ENCODE measurements around a stretch of chr9.

- RRBS, result no CpG with 5 or more reads among the region's 9 CpGs
These were observed 6.5 kb downstream of the TLE1 start for GRCh38 chr9:81682825-81683288.

DNA sequence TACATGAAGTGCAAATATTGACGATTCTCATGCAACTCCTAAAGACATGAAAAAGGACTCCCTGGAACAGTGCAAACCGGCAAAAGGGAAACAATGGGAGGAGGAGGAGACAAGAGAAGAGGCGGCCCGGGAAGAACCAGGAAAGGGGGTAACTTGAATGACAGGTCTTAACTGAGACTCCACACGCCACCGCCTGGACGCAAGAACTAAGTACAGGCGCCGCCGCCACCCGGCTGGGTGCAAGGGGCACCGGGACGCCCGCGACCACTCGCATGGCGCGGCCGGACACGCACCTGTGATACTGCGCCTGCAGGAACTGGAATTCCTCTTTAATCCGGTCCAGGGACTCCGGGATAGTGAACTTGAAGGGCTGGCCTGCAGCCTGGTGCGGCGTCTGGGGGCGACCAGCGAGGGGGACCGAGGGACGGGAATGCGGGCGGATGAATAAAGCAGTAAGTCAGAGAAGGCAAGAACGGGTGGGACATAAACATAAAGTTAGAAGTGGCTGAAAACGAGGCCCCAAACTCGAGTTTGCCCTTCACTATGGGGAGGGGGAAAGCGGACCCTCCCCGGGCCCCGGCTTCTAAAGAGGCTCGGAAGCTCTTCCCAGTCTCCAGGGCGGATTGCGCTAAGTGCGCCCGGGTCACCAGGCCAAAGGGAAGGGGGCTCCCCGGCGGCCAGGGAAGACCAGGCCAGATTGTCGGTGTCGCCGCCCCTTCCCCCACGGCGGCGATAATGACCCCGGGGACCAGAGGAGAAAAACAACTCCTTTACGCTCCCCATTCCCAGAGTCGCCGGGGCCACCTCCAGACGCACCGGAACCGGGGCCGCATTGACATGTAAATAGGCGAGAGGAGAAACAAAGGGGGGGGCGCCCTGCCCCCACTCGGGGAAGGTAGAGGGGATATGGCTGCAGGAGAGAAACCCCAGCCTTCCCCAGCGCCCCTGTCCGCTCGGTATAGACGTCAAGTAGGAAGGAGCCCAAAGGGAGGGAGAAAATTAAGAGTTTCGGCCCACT lies 2.0 kb downstream of the TLE1 start:
- RRBS, result under 1% methylated on average over 24 of the region's 66 CpGs

GRCh38 chr9:81688461-81688781 lies 926 bp downstream of the TLE1 start:
- RRBS, result under 1% methylated on average over 5 of the region's 40 CpGs

- RRBS, result no CpG with 5 or more reads among the region's 9 CpGs
These were observed 31.2 kb upstream of the TLE1 start for GRCh38 chr9:81720447-81721076.

GRCh38 chr9:82558769-82559402 lies 504.1 kb downstream of the RASEF start:
- RRBS, result no CpG with 5 or more reads among the region's 5 CpGs

DNA sequence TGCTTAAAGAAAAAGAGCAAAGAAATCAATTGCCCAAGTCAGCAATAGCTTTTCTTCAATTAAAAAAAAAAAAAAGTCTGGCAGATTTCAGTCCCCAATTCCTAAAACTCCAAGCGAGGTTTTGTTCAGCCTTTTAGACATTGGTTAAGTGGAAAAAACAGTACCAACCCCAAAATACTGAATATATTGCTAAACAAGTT lies 142.6 kb downstream of the FRMD3 start:
- RRBS, result no CpG with 5 or more reads among the region's 1 CpG

- RRBS, result no CpG with 5 or more reads among the region's 8 CpGs
These were observed 68.5 kb downstream of the FRMD3 start for GRCh38 chr9:83469640-83470134.

DNA sequence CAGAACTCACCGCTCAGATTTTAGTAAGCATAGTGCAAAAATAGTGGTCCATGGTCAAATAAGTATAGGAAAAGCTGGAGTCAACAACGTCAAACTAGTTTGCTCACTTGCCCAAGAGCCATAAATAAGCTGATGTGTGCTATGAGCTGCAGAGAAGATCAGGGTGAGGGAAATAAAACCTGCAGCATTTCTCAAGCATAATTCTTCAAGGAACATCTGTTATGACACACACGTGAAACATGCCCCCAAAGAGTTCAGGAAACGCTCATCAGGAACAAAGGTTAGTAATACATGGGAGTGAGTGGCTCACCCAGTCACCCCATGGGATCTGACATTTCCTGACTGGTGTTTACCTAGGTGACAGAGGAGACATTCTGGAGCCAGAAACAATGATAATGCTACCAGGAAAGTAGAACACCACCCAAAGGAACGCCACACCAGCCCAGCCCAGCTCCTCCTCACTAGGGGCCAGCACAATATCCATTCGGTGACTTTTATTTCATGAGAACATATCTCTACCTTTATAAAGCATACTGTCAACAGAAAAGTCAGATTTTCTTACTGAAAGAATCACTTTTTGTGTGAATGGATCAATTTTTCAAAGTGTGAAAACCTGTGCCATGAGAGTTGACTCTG lies 66.0 kb downstream of the FRMD3 start:
- RRBS, result no CpG with 5 or more reads among the region's 6 CpGs

DNA sequence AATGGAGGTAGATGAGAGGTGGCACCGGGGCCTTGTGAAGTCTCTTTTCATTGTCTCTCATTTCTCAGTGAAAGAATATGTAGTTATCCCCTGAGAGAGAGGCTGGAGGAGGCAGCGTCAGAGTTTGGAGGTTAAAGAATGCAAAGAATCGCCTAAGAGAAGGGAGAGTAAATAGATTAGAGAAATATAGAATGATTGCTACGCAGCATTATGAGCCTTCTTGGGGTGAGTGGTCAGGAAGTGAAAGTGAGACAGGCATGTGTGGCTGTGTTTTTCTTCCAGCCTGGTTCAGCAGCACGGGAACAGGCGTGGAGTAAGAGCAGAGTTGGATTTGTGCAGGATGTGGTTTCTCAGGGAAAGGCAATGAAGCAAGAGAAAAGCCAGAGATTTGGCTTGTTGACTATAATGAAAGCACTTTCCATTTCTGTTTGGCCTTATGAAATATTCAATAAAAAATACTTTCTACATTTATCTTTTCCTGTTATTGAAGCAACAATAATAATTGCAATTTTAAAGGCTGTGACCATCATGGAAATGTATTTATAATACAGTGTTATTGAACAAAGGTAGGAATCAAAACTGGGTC lies 34.3 kb upstream of the FRMD3 start:
- RRBS, result no CpG with 5 or more reads among the region's 6 CpGs

DNA sequence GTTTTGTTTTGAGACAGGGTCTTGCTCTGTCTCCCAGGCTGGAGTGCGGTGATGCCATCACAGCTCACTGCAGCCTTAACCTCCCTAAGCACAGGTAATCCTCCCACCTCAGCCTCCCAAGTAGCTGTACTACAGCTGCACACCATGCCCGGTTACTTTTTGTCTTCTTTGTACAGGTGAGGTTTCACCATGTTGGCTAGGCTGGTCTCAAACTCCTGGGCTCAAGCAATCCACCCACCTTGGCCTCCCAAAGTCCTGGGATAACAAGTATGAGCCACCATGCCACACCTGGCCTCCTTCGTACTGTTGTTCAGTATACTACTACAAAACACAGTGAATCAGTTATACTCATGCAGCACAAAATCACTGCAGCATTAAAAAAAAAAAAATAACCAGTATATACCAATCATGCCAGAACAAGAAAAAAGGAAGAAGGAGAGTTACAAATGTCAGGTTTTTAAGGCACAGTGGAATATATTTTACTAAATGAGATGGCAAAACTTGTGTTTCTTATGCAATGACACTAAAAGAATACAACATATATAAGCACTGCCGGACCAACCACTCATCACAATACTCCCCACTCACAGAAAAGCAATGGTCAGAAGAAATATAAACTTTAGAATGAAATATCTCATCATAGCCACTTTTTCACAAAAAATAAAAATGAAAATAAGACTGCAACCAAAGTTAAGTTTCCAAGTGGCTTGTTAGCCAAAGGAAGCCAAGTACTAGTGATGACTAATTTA lies 33.8 kb downstream of the UBQLN1 start:
- RRBS, result no CpG with 5 or more reads among the region's 4 CpGs

- RRBS, result no CpG with 5 or more reads among the region's 3 CpGs
These were observed 20.2 kb downstream of the GKAP1 start for GRCh38 chr9:83797239-83797845.

- RRBS, result no CpG with 5 or more reads among the region's 4 CpGs
These were observed 11.3 kb downstream of the GKAP1 start for GRCh38 chr9:83806293-83806613.

DNA sequence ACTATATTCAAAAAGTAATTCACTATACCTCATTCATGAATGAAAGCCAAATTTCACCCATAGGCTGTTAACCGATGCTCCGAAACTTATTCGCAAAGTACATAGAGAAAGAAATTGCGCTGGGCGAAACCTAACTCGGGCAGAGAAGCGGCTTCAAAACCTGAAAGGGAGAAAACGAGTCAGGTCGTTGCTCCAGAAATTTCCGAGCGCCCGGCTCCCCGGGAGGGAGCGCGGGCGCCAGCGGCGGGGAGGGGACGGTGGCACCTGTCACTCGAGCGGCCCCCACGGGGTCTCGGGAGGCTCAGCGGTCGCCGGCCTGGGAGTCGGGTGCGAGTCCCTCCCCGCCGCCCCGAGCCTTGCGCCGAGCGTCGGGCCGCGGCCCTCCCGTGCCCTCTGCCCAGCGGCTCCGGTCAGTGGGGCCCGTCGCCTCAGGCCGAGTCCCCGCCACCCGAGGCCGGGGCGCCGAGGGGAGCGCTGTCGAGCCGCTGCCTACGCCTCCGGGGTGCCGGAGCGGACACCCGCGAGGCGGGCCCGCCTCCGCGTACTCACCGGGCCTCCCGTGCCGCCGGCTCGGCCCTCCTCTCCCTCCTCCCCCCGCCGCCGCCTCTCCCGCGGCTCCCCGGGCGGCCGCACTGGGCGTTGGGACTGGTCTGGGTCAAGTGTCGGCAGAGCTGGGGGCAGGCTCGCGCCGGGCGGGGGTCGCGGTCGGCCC lies 445 bp downstream of the GKAP1 start:
- RRBS, result under 1% methylated on average over 20 of the region's 83 CpGs

- RRBS, result no CpG with 5 or more reads among the region's 3 CpGs
These were observed 10.7 kb upstream of the C9orf64 start for GRCh38 chr9:83966934-83967989.

GRCh38 chr9:84265891-84266550 lies 74.5 kb downstream of the SLC28A3 start:
- RRBS, result no CpG with 5 or more reads among the region's 7 CpGs

DNA sequence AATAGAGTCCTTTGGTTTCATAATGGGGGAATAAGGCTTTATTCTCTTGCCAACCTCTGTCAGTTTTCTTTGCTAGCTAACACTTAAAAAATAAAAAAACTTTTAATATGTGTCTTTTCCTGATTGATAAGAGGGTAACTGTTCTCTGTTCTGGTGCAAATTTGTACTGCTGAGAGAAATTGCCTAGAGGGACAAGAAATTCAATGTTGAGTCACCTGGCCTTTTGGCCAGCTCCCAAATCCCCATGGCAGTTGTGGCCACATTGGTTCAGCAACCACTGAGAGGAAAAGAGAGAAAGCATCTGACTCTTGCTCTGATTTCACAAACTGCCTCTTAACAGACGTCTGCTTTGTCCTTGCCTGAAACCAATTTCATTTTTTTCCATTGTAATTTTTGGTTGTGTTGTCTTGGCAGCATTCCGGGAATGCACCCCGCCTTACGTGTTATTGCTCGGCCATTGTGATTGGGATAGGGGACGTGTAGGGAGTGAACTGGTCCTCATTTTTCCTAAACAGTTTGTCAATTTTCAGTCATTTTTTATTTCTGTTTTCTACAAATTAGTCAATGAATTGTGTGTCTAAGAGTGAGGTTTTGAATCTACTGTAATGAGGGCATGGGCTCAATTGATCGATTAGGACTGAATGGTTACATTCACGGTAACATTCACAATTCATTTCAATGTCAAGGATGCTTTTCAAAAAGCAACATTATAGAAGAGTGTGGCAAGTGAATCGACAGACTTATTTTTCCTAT lies 42.5 kb downstream of the NTRK2 start:
- RRBS, result no CpG with 5 or more reads among the region's 9 CpGs

DNA sequence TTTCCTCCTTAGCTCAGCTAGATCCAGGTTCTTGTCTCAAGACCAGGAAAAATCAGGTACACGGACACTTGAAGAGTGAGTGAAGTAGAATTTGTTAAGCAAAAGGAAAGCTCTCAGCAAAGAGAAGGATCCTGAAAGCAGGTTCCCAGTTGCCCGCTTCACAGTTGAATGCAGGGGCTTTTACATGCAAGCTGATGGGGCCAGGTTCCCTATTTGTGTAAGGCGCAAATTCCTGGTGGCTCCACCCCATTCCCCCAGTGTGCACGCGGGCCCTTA lies 2.6 kb upstream of the AGTPBP1 start:
- RRBS, result no CpG with 5 or more reads among the region's 5 CpGs

DNA sequence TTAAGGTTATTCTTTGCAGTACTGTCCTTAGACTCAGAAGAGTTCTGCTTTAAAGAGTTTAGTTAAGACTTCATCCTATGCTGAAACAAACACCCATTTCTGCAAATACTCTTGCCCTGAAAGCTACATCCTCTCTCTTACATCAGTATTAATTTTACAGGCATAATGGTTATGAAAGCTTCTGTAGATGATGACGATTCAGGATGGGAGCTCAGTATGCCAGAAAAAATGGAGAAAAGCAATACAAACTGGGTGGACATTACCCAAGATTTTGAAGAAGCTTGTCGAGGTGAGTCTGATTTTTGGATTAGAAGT lies 1.0 kb downstream of the NAA35 start:
- RRBS, result no CpG with 5 or more reads among the region's 2 CpGs

DNA sequence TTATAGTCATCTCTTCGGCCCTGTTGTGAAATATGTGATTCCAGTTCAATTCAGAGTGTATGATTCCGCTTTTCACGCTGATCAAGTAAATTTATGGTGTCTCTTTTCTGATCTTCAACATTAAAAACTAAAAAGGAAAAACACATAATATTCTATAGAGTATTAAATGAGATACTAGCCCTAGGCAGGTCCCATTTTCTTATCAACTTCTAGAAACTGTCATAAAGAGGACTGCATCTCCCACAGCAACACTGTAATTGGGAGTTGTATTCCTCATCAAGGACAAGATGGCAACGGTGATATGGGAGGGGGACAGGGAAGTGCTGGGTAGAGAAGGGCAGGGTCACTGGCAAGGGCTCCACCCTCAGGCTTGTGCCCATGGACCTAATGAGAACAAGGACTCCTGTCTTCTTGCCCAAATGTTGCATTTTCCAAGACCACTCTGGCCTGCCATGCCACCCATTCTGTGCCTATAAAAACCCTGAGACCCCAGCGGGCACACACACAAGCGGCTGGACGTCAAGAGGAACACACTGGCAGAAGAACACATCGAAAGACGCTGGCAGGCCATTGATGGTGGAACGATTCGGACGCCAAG lies 71.5 kb downstream of the GOLM1 start:
- RRBS, result no CpG with 5 or more reads among the region's 12 CpGs

Data from PFSK-1 (cell line).